H1 (cell line): ENCODE measurements around the genes REV3L and CCN6.

DNA sequence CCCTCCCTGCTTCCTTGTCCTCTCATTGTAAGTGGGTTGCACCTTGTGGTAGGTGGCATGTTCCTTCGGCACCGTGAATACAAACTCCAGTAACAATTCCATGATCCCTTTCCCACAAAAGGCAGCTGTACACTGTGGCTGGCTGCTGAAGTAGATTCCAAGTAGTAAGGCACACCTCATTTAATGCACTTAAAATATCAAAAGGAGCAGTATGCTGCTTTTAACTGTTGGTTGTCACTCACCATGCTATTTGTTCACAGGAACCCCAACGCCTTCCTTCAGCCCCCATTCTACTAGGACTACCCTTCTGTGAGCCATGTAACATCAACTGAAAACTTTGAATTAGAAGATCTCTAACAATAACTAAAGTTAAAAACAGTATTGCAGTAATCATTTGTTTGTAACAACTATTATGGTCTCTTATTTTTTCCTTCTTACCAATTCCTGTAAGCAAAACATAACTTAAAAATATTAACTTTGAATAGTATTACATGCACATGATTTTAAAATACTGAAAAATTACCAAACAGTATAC, 8.6 kb downstream of the REV3L start:
- RRBS, result no CpG with 5 or more reads among the region's 3 CpGs
CAGE:
- cytosol, long polyA plus RNA, result no peak
- long polyA plus RNA, result no peak
- nucleus, long polyA plus RNA, result no peak

DNA sequence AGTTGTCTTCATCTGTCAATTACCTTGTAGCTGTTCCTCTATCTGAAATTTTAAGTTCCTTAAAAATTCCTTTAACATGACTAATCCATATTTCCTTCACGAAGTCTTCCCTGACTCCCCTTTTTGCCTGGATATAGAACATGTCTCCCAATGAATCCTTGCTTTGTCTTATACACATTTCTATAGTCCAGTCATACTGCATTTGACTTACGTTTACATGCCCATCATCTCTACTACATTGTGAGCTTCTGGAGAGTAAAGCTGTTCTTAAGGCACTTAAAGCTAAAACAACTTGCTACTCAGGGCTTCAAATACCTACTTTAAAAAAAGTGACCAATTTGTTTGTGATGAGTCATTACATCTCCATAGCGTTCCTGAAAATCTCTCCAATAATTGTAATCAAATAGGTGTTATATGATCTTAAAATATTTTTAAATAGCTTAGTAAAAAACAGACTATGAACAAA, 4.9 kb downstream of the REV3L start:
- RRBS, result no CpG with 5 or more reads among the region's 3 CpGs
CAGE:
- cytosol, long polyA plus RNA, result no peak
- long polyA plus RNA, result no peak
- nucleus, long polyA plus RNA, result no peak

DNA sequence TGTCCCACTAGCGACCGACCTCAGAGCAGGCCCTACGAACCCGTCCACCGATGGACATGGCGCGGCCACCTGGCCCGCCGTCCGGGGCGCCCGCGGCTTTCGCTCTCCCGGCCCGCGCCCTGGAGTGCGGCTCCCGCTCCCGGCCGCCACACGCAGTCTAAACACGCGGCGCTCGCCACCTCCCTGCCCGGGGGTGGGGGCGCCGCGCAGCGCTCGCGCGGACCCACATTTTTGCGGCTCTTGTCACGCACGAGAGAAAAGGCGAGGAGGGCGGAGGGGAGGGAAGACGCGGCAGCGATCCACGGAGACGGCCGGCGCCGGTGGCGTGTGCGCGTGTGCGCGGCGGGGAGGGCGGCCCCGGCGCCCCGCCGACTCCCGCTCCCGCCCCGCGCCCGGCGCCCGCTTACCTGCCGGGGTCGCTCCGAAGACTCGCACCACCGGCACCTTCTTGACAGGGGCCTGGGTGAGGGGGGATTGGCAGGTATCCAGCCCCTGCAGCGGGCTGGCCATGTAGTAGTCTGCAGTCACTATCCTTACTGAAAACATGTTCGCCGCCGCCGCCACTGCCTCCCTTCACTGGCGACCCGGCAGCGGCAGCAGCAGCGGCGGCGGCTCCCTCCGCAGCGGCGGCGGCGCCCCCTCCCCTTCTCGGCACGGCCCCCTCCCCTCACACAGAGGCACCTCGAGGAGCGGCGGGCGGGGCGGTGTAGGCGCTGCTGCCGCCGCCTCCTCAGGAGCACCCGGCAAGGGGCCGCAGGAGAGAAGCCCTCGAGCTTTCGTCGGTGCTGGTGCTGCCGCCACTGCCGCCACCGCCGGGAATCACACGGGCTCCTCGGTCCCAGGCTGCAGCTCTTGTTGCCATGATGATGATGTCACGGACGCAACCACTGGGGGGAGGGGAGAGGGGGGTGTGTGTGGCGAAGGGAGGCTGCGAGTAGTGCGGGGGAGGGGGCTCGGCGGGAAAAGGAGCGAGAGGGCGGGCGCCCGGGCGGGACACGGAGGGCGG, at the start of gene REV3L:
Gene REV3L (minus strand): TSS at position 876 of the 1,006 bp plus-strand sequence.
- RRBS, result 1% methylated on average over 32 of the region's 121 CpGs
CAGE:
- cytosol, long polyA plus RNA, result start-site peak on the minus strand centred at position 852 of the sequence, 62 bp wide, 58 reads
- long polyA plus RNA, result start-site peak on the minus strand centred at position 860 of the sequence, 74 bp wide, 57 and 60 reads in 2 replicates
- nucleus, long polyA plus RNA, result start-site peak on the minus strand centred at position 963 of the sequence, 276 bp wide, 173 reads

DNA sequence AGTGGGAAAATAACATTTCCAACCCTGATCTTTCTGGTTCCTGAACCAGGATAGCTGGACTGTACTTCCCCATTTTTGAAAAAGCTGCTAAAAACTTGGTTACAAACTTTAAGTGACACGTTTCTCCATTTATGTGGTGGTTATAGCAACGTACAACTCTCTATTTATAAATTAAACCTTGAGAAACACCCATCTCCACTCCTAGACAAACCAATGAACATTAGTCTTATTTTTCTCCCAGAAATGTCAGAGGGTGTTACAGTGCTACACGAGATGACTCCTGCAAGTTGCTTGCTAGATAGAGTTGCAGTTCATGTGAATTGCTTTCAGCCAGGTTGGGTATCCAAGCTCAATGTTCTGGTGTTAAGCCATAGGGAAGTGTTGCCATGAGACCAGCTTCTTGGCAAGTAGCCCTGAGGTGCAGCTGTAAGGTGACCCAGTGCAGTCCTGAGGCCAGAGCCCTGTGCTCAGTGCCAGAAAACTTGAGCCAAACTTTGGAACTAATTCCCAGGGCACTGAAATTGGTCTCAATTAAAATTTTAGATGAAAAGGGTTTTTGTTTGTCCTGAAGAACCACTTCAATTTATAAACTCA, 51.3 kb upstream of the REV3L start:
- RRBS, result no CpG with 5 or more reads among the region's 3 CpGs
CAGE:
- cytosol, long polyA plus RNA, result no peak
- long polyA plus RNA, result no peak
- nucleus, long polyA plus RNA, result no peak

GRCh38 chr6:111559307-111560158, 46.1 kb downstream of the TRAF3IP2 start:
- RRBS, result no CpG with 5 or more reads among the region's 7 CpGs
CAGE:
- cytosol, long polyA plus RNA, result no peak
- long polyA plus RNA, result no peak
- nucleus, long polyA plus RNA, result no peak

- RRBS, result no CpG with 5 or more reads among the region's 9 CpGs
CAGE:
- cytosol, long polyA plus RNA, result no peak
- long polyA plus RNA, result no peak
- nucleus, long polyA plus RNA, result no peak
These were observed 6.2 kb downstream of the TRAF3IP2 start for GRCh38 chr6:111599223-111600062.

GRCh38 chr6:111661436-111662206, 55.9 kb upstream of the TRAF3IP2 start:
- RRBS, result no CpG with 5 or more reads among the region's 22 CpGs
CAGE:
- cytosol, long polyA plus RNA, result no peak
- long polyA plus RNA, result no peak
- nucleus, long polyA plus RNA, result no peak

DNA sequence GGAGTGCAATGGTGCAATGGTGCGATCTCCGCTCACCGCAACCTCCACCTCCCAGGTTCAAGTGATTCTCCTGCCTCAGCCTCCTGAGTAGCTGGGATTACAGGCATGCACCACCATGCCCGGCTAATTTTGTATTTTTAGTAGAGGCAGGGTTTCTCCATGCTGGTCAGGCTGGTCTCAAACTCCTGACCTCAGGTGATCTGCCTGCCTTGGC, 92.4 kb upstream of the TRAF3IP2 start:
- RRBS, result no CpG with 5 or more reads among the region's 4 CpGs
CAGE:
- cytosol, long polyA plus RNA, result no peak
- long polyA plus RNA, result no peak
- nucleus, long polyA plus RNA, result no peak

GRCh38 chr6:111724588-111724822, 118.8 kb upstream of the TRAF3IP2 start:
- RRBS, result no CpG with 5 or more reads among the region's 1 CpG
CAGE:
- cytosol, long polyA plus RNA, result no peak
- long polyA plus RNA, result no peak
- nucleus, long polyA plus RNA, result no peak

DNA sequence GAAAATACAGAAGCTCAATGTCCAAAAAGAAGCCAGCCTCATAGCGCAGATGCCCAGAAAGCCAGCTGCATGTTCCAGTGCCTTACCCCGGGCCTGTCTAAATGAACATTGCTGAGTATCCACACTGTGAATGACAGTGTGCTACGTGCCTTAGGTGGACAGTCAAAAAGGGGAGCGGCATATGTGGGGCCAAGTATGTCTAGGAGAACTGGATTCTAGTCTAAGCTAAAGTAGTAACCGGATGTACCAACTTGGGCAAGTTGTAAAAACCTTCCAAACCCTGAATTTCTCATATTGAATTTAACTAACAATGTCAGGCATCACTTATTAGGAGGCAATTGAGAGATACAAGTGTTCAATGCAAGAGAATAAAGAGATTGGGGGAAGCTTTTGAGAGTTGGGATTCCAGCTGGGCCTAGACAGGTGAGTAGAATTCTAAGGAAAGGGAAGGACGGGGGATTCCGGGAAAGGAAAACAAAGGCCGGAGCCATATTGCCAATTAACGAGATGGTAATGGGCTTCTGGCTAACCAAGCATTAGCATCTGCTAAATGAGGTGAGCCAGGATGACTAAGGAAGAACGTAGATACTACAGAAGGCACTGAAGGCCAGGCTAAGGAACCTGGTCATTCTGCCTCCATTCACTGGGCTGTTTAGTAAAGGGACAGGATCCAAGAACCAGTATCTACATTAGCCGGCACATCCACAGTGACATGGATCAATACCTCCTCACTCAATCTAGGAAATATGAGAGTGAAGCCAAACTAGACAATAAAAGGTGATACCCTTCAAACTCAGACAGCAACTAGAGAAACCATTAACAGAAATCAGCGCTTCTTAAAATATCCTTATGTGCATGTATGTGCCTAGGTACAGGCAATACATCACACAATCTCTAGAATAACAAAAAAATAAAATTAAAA, 10.6 kb downstream of the FYN start:
- RRBS, result no CpG with 5 or more reads among the region's 12 CpGs
CAGE:
- cytosol, long polyA plus RNA, result no peak
- long polyA plus RNA, result no peak
- nucleus, long polyA plus RNA, result no peak

DNA sequence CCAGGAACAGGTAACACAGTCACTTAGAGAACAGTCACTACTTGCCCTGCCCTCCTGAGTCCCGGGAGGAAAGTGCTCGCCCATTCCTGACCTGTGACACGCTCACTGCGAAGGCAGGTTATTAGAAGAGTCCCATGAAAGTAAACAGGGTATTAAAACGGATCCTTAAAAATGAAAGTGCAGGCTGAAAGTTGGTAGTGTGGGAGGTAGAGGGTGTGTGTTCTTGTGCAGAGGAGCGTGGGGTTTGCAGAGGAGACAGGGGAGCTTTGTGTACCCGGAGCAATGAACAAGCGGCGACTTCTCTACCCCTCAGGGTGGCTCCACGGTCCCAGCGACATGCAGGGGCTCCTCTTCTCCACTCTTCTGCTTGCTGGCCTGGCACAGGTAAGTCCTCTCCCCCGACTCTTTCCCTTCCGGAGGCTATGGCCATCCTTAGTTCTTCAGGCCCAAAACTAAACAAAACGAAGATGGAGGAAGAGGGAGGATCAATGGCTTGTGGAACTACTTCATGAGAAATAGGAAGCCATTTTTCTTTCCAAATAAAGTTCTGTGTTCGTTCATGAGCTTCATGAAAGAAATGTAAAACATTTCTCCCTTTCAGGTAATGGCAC, at the start of gene CCN6:
Gene CCN6 (plus strand): TSS at position 83 of the 611 bp plus-strand sequence.
- RRBS, result no CpG with 5 or more reads among the region's 15 CpGs
CAGE:
- cytosol, long polyA plus RNA, result no peak
- long polyA plus RNA, result no peak
- nucleus, long polyA plus RNA, result no peak

- RRBS, result no CpG with 5 or more reads among the region's 9 CpGs
CAGE:
- cytosol, long polyA plus RNA, result no peak
- long polyA plus RNA, result no peak
- nucleus, long polyA plus RNA, result no peak
These were observed 985 bp downstream of the LAMA4 start for GRCh38 chr6:112253296-112253867.

GRCh38 chr6:112957416-112958048, 610.4 kb downstream of the RFPL4B start:
- RRBS, result no CpG with 5 or more reads among the region's 3 CpGs
CAGE:
- cytosol, long polyA plus RNA, result no peak
- long polyA plus RNA, result no peak
- nucleus, long polyA plus RNA, result no peak

DNA sequence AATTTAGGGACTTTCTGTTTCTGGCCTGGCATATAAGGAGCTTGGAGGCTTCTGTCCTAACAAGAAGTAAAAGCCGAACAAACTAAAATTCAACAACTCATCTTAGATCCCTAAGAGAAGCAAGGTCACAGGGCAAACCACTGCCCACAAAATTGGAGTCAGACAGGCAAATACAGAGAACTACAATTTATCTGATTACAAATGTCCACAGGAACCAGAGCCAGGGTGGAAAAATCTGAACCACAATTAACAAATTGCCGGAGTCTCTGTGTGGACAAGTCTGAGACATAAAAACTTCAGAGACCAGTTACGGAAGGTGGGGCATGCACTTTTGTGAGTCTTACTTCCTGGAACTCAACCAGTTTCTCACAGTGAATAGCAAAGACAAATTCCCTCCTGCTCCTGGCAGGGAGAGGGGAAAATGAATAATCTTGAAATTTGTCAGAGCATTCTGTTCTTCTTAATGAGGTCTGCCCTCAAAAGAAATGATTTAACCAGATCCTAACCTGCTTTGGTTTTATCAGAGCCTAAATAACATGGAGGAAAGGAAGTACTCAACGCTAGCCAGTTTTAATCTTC, 671.6 kb downstream of the RFPL4B start:
- RRBS, result no CpG with 5 or more reads among the region's 4 CpGs
CAGE:
- cytosol, long polyA plus RNA, result no peak
- long polyA plus RNA, result no peak
- nucleus, long polyA plus RNA, result no peak

DNA sequence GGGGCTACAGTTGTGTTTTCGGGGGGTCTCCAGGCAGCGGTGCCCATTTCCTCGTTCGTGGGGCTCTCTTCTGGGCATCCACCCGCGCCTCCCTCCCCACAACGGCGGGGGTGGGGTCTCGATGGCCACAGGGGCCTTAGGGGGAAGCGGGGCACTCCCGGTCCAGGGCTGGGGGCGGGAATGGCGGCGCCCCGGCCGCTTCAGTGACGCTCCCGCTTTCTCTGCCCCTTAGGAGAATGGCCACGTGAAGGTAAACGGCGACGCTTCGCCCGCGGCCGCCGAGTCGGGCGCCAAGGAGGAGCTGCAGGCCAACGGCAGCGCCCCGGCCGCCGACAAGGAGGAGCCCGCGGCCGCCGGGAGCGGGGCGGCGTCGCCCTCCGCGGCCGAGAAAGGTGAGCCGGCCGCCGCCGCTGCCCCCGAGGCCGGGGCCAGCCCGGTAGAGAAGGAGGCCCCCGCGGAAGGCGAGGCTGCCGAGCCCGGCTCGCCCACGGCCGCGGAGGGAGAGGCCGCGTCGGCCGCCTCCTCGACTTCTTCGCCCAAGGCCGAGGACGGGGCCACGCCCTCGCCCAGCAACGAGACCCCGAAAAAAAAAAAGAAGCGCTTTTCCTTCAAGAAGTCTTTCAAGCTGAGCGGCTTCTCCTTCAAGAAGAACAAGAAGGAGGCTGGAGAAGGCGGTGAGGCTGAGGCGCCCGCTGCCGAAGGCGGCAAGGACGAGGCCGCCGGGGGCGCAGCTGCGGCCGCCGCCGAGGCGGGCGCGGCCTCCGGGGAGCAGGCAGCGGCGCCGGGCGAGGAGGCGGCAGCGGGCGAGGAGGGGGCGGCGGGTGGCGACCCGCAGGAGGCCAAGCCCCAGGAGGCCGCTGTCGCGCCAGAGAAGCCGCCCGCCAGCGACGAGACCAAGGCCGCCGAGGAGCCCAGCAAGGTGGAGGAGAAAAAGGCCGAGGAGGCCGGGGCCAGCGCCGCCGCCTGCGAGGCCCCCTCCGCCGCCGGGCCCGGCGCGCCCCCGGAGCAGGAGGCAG, 2.6 kb downstream of the MARCKS start:
- RRBS, result 57% methylated on average over 34 of the region's 125 CpGs
CAGE:
- cytosol, long polyA plus RNA, result no peak
- long polyA plus RNA, result no peak
- nucleus, long polyA plus RNA, result no peak

- RRBS, result no CpG with 5 or more reads among the region's 3 CpGs
CAGE:
- cytosol, long polyA plus RNA, result no peak
- long polyA plus RNA, result no peak
- nucleus, long polyA plus RNA, result no peak
These were observed 747.8 kb upstream of the HS3ST5 start for GRCh38 chr6:115090622-115091119.

- RRBS, result no CpG with 5 or more reads among the region's 1 CpG
CAGE:
- cytosol, long polyA plus RNA, result no peak
- long polyA plus RNA, result no peak
- nucleus, long polyA plus RNA, result no peak
These were observed 713.8 kb downstream of the FRK start for GRCh38 chr6:115347020-115347219.

DNA sequence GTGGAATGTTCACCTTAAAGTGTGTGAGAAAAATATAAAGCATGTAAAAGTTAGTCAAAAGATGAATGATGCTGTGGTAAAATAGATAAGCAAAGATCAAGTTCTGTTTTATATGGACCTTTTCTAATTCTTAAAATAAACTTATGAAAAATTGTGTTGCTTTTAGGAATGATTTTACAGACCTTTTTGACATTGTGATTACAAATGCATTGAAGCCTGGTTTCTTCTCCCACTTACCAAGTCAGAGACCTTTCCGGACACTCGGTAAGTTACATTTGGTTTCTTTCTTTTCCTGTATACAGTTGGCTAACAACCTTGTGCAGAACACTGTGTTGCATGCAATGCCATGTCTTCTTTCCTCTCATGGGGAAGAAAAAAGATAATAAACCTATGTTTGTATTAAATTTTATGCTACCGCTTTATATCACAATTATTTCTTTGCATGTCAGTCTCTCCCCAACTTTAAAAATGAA, 31.0 kb downstream of the TSPYL4 start:
- RRBS, result no CpG with 5 or more reads among the region's 3 CpGs
CAGE:
- cytosol, long polyA plus RNA, result no peak
- long polyA plus RNA, result no peak
- nucleus, long polyA plus RNA, result no peak

GRCh38 chr6:116252935-116253294, 960 bp downstream of the TSPYL4 start:
- RRBS, result 92% methylated on average over 3 of the region's 8 CpGs
CAGE:
- cytosol, long polyA plus RNA, result no peak
- long polyA plus RNA, result no peak
- nucleus, long polyA plus RNA, result no peak

CAGE:
- cytosol, long polyA plus RNA, result no peak
- long polyA plus RNA, result no peak
- nucleus, long polyA plus RNA, result no peak
These were observed 3.2 kb downstream of the TSPYL1 start for GRCh38 chr6:116276573-116276888.